LUHMES (cell line): ENCODE data around the genes TIMM44, KANK3 and MARCHF2.

- PRO-cap, result no peak
Observed at GRCh38 chr19:7635675-7636063, 1.2 kb upstream of the STXBP2 start.

DNA sequence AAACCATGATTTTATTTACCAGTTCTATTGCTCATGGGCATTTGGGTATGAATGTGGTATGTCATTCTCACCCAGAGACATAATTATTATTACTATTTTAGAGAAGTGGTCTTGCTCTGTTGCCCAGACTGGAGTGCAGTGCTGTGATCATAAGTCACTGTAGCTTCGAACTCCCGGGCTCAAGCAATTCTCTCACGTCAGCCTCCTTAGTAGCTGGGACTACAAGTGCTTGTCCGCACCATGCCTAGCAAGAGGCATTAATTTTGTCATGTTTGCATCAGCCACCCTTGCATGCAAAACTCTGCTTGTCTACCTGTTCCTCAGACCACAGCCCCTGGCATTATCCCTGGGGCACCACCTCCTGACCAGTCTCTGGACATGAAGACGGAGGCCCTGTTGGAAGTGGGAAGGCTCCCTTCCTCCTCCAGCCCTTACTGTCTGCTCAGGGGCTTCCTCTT is 298 bp upstream of the RETN start:
- PRO-cap, result no peak

- PRO-cap, result no peak
Observed at GRCh38 chr19:7739806-7740604, 7.3 kb downstream of the CD209 start.

- PRO-cap, result no peak
Observed at GRCh38 chr19:7869504-7869962, 4.7 kb downstream of the PRR36 start.

- PRO-cap, result no peak
Observed at GRCh38 chr19:7907969-7908604, 4.4 kb downstream of the MAP2K7 start.

GRCh38 chr19:7943177-7943905 is at the start of gene TIMM44:
Gene TIMM44 (minus strand): TSS chr19:7943666.
- PRO-cap, result bidirectional peak, plus-strand start at chr19:7943989, minus-strand start at chr19:7943667

DNA sequence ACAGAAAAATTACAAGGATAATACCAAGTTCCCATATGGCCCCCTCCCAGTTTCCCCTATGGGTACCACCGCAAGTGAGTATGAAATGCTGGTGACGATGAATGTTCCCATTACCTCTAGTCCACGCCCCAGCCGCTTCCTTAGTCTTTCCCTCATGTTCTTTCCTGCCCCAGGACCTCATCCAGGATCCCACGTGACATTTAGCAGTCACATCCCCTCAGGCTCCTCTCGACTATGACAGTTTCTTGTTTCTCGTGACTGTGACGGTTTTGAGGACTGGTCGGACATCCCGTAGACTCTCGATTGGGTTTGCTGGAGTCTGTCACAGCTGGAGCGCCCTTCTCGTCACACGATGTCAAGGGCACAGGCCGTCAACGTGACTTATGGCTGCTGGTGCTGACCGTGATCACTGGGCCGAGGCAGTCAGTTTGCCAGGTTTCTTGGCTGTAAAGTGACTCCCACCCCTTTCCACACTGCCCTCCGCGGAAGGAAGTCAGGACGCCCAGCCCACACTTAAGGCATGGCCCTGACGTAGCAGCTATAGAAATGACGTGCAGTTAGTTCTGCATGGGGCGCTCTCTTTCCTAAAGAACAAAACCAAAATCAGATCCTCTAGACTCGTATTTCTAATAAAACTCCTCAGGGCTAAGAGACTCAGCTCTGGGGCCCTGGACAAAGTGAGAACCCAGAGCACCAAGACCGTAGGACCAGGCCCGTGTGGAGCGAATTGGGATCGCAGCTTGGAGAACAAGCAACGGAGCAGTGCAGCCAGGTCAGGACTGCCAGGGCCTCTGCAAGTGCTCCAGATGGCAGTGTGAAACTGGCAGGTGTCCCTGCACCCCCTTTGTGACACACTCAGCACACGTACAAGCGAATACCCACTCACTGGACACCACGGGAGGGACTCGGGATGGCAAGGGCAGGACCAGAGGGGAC is 22.6 kb downstream of the ELAVL1 start:
- PRO-cap, result no peak

DNA sequence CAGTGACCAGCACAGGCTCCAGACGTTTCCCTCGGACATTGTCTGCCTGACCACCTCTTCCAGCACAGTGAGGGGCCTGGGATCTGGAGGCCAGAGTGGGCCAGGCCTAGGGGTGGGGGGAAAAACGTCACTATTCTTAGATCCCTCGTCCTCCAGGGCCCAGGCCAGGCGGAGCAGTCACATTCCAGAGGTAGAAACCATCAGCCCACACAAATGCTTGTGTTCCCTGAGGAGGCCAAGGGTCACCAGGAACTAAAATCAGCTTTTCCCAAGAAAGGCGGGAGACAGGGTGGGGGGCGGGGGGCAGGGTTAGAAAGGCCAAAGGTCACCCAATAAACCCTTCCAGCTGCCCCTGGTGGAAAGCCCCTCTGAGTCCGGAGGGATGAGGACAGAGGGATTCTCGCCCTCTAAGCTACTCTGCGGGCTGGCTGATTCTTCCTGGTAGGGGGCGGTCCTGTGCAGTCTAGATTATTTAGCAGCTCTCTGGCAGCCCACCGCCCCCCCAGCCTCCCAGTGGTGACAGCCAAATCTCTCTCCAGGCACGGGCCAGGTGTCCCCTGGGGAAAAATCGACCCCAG is 23.6 kb upstream of the CCL25 start:
- PRO-cap, result no peak

GRCh38 chr19:8307322-8307661 is 866 bp downstream of the CD320 start:
- PRO-cap, result no peak

GRCh38 chr19:8343067-8343754 is at the start of gene KANK3:
Gene KANK3 (minus strand): TSS chr19:8343262.
- PRO-cap, result no peak

GRCh38 chr19:8355337-8355887 is 8.5 kb upstream of the ANGPTL4 start:
- PRO-cap, result no peak

DNA sequence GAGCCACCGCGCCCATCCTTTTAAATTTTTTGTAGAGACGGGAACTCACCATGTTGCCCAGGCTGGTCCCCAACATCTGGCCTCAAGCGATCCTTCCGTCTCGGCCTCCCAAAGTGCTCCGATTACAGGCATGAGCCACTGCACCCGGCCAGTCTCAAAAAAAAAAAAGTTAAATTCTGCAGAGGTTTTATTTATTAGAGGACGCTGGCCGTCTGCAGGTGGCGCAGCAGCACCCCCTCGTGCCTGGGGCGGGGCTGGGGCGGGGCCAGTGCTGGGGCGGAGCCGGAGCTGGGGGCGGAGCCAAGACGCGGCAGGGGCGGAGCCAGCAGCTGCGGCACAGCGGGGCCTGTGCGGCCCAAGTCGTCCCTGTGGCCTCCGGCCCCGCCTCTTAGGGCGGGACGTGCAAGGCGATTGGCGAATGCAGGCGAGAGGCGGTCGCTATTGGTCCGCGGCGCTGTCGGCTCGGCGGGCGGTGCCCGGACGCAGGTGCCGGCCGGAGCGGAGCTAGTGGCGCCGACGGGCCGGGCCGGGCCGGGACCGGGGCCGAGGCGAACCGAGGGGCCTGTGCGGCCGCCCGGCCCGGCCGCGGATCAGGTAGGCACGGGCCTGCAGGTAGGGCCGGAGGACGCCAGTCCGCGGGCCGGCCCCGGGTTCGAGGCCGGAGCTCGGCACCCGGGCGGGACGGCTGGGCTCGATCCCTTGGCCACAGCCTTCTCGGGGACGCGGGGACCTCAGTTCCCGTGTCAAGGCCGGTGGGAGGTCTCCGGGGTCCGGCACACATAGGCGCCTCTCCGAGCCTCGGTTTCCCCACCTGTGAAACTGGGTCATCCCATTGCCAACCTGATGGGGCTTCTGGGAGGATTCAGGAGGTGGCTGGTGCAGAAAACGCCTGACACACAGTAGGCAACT is at the start of gene MARCHF2:
MARCHF2 (plus strand) TSS at position 479 of the 909 bp plus-strand sequence.
- PRO-cap, result unidirectional peak, plus-strand start at position 457 of the sequence

DNA sequence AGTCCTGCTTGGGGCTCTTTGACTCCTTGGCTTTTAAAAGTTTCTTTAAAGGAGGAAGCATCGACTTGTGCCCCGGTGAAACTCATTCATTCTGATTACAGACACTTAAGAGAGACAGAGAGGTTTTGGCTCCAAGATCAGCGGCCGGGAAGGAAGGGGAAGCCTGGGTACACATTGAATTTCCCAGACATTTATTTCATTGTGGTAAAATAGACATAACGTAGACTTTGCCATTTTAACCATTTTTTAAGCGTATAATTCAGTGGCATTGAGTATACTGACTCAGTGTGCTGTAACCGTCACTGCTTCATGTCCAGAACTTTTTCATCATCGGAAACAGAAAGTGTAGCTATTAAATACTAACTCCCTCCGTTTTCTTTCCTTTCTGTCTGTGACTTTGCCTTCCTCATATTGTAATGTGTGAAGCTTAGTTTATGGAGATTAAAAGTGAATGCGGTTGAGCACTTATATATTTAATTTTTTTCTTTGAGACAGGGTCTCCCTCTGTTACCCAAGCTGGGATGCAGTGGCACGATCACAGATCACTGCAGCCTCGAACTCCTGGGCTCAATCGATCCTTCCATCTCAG is 1.3 kb downstream of the HNRNPM start:
- PRO-cap, result no peak

- PRO-cap, result no peak
Observed at GRCh38 chr19:8485260-8486612, 16.7 kb downstream of the PRAM1 start.

DNA sequence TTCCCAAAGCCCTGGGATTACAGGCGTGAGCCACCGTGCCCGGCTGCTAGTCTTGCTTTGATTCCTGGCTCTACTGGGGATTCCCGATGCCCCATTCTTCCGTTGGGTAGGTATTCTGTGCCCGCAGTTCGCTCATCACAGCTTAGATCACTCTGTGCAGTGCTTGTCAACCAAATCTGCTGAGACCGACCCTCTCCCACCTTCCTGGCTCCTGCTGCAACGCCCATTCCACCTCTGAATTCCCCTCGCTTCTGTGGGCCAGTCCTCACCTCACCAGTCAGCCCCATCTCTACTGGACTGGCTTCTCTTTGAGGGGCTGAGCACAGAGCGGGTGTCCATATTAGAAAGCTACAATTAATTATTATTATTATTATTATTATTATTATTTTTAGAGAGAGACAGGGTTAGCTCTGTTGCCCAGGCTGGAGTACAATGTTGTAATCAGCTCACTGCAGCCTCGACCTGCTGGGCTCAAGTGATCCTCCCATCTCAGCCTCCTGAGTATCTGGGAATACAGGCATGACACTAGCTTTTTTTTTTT is 4.7 kb upstream of the ZNF414 start:
- PRO-cap, result no peak

- PRO-cap, result no peak
Observed at GRCh38 chr19:8550225-8551084, 26.8 kb downstream of the MYO1F start.

DNA sequence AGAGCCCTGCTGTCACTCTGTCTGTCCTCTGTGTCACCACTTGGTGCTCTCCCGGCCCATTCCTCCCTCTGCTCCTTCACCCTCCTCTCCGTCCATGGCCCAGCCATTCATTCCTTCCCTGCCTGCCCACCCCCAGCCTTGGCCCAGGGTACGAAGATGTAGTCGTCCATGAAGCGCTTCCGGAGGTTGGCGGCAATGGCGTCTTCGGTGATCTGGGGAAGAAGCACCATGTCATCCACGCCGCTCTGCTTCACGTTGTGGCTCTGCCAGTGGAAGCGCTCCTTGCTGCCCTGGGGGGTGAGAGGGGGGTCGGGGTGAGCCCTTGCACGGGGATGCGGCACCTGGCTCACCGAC is 21.8 kb downstream of the MYO1F start:
- PRO-cap, result no peak

DNA sequence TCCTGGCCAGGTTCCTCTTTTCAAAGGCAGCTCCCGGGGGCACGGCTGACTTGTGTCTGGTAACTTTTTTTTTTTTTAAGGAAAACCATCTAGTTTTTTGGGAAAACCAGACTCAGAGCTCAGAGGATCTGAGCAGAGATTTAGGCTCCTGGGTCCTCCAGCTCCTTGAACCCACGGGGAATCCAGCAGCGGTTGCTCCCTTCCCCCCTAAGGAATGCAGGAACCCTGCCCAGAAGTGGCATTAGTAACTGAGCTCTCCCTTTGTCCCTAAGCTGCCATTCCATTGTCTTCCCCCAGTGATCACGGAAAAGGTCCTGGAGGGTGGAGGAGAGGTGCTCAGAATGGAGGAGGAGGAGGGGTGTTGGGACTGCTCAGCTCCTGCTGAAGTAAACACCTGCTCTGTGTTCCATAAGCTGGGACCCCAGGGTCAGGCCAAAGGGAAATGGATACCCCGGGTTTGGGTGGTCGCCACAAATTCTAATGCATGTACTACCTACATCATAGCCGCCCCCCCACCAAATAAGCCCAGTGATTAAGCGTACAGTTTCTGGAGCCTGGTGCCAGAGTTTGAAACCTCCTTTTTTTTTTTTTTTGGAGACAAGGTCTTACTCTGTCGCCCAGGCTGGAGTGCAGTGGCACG is 16.7 kb upstream of the OR1M1 start:
- PRO-cap, result no peak

GRCh38 chr19:9816452-9817022 is 2.3 kb downstream of the FBXL12 start:
- PRO-cap, result no peak

GRCh38 chr19:9935457-9936154 is 709 bp downstream of the OLFM2 start:
- PRO-cap, result no peak